ENCODE measurements around a stretch of chr13.

DNA sequence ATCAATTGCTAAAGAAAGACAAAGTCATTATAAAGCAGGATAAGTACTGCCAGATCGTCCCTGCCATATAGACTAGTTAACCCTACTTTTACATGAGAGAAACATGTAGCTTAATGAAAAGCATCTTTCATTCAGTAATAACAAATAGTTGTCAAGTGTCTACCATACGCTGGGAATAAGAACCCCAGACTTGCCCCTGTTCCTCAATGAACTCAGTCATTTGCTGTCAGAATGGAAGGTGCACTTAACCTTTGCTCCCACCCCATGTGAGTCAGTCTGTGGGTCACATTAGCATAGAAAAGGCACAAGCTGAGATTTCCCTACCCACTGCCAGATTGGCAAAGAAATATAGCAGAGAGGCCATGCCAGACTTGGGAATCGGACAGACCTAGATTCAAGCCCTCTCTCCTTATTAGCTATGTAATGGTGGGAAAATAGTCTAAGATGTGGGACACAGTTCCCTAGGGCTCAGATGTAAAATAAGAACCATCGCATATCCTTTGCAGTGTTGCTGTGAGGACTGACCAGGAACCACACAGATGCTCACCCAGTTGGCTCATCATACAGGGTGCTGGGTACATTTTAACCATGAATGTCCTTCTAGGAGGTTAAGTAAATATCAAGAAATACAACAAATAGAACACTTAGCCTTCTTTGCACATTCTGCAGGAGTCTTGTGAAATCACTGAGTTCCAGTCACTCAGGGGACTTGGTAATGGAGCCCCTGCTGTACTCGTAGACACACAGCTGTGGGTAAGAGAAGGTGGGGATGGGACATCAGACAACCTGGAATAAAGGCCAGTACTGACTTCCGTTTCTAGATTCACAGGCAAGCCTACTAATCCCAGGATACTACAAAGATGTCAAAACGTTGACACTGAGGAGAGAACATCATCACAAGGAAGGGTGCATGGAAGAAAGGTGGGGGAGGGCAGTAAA lies 266.9 kb upstream of the FGF14 start:
- PRO-cap, result no peak

DNA sequence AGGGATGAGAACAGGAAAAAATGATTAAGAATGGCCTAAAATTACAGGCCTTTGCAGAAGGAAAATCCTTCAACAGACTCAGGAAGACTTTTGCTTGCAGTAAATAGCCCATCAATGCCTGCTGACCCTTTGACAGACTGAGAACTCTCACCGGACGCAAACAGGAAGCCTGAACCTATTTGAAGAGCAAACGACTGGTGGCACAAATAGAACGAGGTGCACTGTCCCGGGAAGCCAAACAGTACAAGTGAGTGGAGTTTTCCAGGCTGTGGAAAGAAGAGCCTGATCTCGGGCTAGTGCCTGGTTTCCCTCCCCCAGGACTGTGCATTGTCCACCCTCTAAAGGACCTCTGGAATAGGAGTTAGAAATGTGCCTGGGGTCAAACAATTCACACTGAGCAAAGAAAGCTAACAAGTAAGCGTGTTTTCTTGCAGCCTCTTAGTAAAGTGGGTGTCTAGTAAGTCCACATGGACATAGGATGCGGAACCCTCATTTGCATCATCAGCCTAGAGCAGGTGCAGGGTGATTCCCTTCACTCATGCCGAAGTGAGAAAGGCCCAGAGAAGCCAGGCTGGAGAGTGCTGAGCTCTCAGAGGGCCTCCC lies 319.7 kb upstream of the FGF14 start:
- PRO-cap, result no peak

- PRO-cap, result no peak
Observed at GRCh38 chr13:102399620-102400515, 196.9 kb upstream of the TPP2 start.

DNA sequence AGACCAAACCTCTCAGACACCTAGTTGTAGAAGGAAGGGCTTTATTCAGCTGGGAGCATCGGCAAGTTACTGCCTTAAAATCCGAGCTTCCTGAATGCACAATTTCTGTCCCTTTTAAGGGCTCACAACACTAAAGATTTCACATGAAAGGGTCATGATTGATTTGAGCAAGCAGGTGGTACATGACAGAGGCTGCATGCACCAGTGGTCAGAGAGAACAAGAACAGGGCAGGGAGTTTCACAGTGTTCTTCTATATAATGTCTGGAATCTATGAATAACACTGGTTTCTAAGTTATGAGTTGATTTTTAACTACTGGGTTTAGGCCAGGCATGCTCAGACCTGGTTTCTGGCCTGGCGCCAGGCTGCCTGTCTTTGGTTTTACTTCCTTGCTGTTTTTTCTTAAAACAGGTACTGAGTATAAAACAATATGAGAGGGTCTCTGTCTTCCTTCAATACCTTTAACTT lies 156.6 kb upstream of the TPP2 start:
- PRO-cap, result no peak

DNA sequence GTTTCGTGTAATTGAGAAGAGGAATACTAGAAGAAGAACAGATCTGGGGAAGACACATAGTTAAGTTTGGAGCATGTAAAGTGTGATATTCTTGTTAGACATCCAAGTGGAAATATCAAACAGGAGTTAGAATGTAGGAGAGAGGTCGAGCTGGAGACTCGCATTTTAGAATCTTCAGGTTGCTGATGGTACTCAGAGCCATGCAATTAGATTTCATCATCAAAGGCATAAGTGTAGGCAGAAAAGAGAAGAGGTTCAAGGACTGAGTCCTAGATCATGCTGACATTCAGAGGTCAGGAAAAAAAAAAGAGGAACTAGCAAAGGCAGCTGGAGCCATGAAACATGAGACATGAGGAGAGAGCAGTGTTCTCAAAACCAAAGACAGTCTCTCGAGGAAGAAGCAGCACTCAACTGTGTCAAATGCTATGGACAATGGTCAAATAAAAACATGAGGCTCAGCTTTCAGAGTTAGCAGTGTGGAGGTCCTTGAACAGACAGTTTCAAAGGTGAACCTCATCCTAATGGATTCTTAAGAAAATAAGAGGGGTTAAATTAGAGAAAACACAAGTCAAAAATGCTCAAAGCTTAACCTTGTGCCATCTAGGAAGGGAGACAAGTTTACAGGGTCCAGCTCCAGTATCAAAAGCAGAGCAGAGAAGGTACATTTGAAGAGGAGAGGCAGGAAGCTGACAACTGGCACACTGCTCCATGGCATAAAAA lies 12.3 kb upstream of the TPP2 start:
- PRO-cap, result no peak

GRCh38 chr13:102850004-102850580 lies 4.3 kb downstream of the ERCC5 start:
- PRO-cap, result no peak

DNA sequence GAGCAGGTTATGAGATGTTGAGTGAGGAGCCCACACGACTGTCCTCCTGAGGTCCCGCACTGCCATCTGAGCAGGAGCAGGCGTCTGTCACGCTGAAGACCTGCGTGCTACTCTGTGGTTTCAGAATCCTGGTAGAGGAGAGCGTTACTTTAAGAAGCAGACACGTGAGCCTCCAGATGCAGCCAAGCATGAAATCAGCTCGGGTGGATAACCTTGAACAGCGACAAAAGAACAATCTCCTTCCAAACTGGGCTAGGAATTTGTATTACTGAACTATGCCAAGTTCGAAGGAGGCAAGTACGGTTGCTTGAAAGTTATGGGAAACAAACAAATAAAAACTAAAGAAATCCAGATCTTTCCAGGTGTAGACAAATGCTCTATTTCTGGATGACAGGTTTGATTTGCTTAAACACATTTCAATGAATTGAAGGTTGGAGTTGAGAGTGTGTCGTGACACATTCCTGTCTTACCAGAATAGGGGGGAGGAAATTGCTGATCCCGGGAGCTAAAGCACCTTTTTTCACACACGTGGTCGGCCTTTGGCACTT lies 945.4 kb upstream of the SLC10A2 start:
- PRO-cap, result no peak

- PRO-cap, result no peak
Observed at GRCh38 chr13:104015069-104015561, 948.9 kb upstream of the SLC10A2 start.

- PRO-cap, result no peak
Observed at GRCh38 chr13:105139715-105140515, 325.9 kb upstream of the DAOA start.

DNA sequence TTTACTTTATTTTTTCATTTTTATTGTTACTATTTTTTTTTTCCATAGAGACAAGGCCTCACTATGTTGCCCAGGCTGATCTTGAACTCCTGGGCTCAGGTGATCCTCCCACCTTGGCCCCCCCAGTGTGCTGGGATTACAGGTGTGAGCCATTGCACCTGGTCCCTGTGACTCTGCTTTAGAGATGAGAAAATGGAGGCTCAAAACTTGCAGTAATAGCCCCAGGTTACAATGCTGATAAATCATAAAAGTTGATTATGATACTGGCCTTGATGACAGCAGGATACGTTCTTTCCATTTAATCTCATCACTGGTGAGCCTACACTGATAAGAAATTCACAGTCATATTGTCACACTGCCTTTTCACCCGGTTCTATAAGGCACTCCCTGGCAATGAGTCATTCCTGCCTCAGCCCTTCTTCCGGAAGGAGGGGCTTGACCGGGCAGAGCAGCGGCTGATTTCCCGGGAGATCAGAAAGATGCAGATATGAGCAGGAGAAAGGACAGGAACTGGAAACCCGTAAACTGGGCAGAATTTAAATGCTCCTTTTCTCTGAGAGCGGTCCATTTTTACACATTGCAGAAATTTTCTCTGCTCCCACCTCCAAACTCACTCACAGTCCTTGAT lies 453.2 kb downstream of the DAOA start:
- PRO-cap, result bidirectional peak, plus-strand start at position 474 of the sequence, minus-strand start at position 175 of the sequence

GRCh38 chr13:105919529-105919817 lies 453.6 kb downstream of the DAOA start:
- PRO-cap, result unidirectional peak, plus-strand start at chr13:105919658

- PRO-cap, result bidirectional peak, plus-strand start at chr13:106096165, minus-strand start at chr13:106096039
Observed at GRCh38 chr13:106095663-106096354, 439.7 kb downstream of the EFNB2 start.

- PRO-cap, result bidirectional peak, plus-strand start at chr13:106096864, minus-strand start at chr13:106096702
Observed at GRCh38 chr13:106096477-106096980, 438.9 kb downstream of the EFNB2 start.

GRCh38 chr13:106151267-106151841 lies 384.1 kb downstream of the EFNB2 start:
- PRO-cap, result bidirectional peak, plus-strand start at chr13:106151533, minus-strand start at chr13:106151450

GRCh38 chr13:106545873-106546593 lies 10.6 kb upstream of the EFNB2 start:
- PRO-cap, result no peak

GRCh38 chr13:106619964-106620455 lies 52.1 kb upstream of the ARGLU1 start:
- PRO-cap, result no peak

GRCh38 chr13:106690709-106691222 lies 122.8 kb upstream of the ARGLU1 start:
- PRO-cap, result no peak

DNA sequence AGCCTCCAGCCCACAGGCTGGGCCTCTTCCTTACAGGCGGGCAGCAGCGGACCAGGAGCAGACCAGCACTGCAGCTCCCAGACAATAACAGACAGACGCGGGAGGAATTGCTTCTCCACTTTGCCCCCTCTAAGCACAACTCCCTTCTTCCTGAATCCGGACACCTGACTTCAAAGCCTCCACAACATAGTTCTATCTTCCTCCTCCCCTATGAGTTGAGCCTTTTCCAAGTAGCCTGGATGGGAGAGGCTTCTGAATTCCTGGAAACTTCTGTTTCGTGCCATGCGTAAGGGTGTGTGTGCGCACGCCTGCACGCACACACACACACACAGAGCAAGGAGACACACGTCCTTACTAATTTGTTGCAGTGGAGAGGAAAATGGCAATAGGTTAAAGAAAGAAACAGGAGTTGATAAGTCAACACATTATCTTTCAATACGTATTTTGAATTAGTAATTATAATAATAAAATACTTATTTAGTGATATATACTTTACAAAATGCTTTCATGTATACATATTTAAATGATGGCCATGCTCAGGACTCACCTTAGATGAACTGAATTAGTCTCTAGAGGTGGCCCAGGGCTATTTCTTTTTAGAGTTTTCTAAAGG lies 338.0 kb upstream of the ARGLU1 start:
- PRO-cap, result no peak

DNA sequence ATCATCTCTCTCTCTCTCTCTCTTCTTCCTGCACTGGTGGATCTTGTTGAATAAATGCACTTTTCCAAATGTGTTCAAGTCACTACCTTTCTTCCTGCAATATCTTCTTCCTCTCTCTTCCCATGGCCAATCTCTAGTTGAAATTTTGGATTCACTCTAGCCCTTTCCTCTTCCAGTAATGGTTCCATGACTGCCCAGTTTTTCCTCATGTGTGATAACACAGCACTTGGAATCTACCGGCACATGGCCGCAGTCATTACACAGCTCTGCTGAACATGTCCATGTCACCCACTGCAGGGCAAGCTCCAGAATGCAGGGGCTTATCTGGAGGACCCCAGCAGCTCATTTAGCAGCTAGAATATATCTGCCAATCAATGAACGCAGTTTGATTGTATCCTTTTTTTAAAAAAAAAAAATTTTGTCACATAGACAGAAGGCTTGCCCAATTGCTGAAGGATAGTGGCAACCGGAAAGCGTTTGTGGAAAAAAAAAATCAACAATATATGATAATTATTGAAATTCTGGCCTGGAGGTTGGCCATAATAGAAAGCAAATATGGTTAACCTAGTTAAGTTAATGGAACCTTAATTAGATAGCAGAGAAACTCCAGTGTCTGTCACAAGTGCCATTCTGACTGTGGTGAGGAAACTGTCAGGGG lies 78.8 kb downstream of the NALF1 start:
- PRO-cap, result no peak

GRCh38 chr13:108267388-108267672 lies 2.2 kb upstream of the TNFSF13B start:
- PRO-cap, result unidirectional peak, plus-strand start at chr13:108267600